Caco-2 (cell line): ENCODE measurements around the genes IL18RAP, TMEM182 and POU3F3.

DNA sequence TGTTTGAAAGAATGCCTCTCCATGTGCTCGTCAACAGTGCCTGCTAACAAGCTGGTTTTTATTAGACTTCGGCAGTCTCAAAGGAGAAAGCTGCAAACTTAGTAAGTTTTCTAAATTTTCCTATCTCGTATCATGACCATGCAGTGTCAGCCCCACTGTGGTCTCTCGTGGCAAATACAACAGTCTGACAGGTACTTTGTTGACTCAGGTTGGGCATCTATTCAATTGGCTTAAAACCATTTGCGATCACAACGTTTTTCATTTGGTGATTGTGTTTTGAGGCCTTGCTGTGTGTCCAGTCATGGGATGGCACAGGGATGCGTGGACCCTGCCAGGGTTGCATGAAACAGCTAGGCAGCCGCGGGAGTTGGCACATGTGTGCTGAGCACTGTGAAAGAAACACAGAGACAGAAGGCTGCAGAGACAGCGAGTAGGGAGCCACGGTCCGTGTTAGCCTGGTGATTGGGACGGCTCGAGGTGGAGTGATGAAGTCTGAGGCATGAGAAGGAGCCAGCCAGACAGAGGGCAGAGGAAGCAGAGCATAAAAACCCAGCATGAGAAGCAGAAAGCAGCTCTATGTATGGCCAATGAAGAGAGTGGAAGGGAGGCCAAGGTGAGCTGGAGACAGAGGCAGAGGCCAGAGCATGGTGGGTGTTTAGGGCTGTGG is 31.9 kb upstream of the IL1R1 start:
- PRO-cap = no peak
- RRBS = no CpG with 5 or more reads among the region's 14 CpGs

DNA sequence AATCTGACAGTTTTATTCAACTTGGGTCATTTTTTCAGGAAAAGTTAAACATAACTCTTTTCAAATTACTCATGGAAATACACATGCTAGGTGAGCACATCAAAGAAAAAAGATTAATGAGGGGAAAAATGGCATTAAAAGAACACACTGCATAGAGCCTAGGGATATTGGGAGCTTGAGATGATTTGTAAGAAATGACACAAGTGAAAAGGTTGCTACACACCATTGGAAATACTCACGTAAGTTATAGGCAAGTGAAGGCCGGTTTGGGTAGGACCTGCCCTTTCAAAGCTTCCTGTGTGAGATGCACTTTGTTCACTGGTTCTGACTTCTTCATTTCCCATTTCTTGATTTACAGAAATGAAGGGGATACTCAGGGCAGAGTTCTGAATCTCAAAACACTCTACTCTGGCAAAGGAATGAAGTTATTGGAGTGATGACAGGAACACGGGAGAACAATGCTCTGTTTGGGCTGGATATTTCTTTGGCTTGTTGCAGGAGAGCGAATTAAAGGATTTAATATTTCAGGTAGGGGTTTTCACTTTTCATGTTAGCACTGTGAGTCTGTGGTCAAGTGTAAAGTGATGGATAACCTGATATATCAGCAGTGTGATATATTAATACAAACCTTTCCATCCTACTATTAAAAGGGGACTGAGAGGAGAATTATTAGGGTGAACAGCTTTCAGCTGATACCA is at the start of gene IL18RAP:
TSS of gene IL18RAP (plus strand) at position 341 of the 698 bp plus-strand sequence.
- PRO-cap = no peak
- RRBS = no CpG with 5 or more reads among the region's 4 CpGs

- PRO-cap = no peak
- RRBS = no CpG with 5 or more reads among the region's 2 CpGs
Measured at GRCh38 chr2:102664390-102664853, 45.1 kb downstream of the SLC9A2 start.

DNA sequence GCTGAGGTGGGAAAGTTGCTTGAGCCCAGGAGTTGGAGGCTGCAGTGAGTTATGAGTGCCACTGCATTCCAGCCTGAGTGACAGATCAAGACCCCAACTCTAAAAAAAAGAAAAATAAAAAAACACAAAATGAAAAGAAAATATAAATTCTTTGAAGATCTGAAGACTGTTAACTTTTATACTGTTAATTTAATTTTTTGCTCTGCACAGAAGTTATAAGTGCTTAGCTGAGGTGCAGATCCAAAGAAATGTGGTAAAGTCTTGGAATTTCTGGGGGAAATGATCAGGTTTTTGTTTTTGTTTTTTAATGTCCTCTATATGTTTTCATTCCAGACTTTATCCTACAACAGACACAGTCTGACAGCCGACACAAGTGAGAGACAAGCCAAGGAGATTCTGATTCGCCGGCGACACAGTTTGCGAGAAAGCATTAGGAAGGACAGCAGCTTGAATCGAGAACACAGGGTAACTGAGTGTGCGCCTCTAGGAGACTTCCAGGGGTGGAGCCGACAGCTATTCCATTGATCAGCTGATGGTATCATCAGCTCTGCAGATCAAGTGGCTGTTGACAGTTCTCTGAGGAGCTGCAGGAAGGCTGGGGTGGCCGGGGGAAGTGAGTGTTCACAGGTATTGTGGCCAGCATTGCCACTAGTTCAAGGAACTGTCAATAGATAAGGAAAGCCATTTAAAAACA is 32.3 kb downstream of the MFSD9 start:
- PRO-cap = no peak
- RRBS = 85% methylated on average over 1 of the region's 9 CpGs

GRCh38 chr2:102761558-102762150 is at the start of gene TMEM182:
Gene TMEM182, plus strand, starts transcription at chr2:102762031.
- PRO-cap = no peak
- RRBS = no CpG with 5 or more reads among the region's 7 CpGs

- PRO-cap = no peak
- RRBS = no CpG with 5 or more reads among the region's 2 CpGs
Measured at GRCh38 chr2:102762151-102762435, 262 bp downstream of the TMEM182 start.

GRCh38 chr2:104656537-104657154 is 197.3 kb upstream of the POU3F3 start:
- PRO-cap = no peak
- RRBS = no CpG with 5 or more reads among the region's 20 CpGs

GRCh38 chr2:104704845-104705044 is 149.2 kb upstream of the POU3F3 start:
- PRO-cap = no peak
- RRBS = no CpG with 5 or more reads among the region's 7 CpGs

DNA sequence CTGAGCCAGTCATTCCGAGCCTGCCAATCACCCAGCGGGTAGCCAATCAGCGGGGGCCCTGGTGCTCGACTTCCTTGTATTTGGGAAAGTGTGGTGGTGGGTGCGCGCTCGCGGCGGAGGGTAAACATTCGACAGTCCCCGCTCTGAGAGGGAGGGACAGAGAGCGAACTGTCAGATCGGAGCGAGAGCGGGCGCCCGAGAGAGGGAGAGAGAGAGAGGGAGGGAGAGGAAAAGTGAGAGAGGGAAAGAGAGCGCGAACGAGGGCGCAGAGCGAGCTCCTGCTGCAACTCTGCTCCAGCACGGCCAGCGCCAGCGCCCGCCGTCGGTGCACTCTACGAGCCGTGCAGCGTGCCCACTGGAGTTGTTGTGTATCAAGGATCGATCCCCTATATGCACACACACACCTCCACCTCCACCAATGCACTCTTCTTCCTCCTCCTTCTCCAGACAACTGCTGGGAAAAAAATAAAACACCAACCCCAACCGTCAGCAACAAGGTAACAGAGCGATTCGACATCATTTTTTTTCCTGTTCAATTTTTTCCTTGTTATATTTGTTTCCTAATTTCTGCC is at the start of gene POU3F3:
TSS of gene POU3F3 (plus strand) at position 127 of the 572 bp plus-strand sequence.
- PRO-cap = no peak
- RRBS = no CpG with 5 or more reads among the region's 35 CpGs

DNA sequence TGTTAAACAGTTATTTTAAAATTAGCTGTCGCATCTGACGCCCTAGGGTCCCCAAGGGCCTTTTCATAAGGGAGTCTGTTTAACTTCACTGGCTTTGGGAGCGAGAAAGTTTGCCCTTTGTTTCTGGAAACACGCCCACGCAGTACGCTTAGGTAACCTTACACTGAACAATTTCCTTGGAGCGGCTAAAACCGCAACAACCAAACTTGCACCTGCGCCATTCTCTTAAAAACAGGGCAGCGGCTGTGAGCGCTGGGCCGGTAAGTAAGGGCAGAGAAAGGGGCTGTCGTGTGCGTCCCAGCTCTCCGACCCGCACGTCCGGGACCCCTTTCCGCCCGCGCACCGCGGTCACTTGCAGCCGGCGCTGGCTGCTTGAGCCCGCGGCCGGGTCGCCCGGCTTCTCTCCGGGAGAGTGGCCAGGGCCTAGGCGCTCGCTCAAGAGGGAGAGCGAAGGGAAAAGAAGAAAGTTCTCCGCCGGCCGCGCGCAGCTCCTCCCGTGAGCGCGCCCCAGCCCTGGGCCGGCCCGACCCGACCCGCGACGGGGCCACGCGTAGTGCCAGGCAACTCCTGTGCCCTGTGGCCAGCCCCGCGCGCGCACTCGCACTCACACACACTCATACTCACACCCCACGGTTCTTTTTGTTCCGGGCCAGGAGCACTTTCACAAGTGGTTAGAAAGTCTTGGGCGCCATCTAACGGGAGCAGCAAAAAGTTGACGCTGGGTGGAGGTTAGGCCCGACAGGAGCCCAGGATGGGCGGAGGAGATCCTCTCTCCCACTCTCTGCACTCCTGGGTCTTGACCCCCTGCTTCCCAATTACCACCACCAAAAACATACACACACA is 19.2 kb downstream of the POU3F3 start:
- PRO-cap = no peak
- RRBS = 6% methylated on average over 28 of the region's 62 CpGs

- PRO-cap = no peak
- RRBS = no CpG with 5 or more reads among the region's 9 CpGs
Measured at GRCh38 chr2:104897864-104898500, 44.1 kb downstream of the POU3F3 start.

GRCh38 chr2:105144261-105144782 is 97.2 kb upstream of the GPR45 start:
- PRO-cap = no peak
- RRBS = 27% methylated on average over 16 of the region's 45 CpGs

DNA sequence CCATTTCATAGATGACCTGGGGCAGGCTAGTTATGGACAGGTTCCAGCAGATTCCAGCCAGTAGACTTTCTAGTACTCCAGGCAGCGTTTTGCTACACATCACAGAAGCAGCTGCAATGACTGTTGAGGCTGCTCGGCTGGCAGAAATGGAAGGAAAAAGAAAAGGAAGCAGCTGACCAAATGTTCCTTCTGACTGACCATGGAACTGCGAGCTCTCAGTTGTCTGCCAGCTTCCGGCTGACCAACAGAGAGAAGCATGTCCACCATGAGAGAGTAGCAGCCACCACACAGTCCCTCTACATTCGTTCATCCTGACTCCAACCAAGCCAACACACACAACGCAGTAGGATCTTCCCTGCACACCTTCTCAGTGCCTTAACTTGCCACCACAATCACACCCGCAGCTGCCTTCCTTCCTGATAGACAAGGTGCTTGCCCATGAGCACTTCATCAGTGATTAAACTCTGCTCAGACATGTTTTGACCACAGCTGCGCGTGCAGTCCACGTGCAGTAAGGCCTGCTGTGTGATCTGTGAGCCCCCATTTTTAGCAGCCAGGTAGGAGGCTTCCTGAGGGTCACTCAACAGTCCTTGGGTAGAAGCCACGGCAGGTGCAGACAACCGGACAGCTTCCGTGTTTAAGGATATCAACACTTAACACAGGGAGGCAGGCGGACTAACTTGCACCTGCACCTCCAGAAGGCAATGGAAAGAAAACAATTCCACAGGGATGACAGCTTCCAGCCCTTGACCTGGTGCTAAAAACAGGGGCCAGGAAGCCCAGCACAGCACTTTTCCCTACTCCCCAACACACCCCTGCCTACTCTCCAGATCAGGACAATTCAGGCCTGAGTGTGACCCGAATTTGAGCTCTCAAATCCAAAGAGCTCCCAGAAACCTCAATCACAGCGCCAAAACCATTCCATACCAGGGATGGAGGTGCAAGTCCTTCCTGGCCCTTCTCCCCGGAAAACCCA is 983 bp downstream of the TGFBRAP1 start:
- PRO-cap = no peak
- RRBS = no CpG with 5 or more reads among the region's 17 CpGs

- PRO-cap = bidirectional peak, plus-strand start at chr2:105398455, minus-strand start at chr2:105398454; bidirectional peak, plus-strand start at chr2:105398542, minus-strand start at chr2:105398537
- RRBS = 1% methylated on average over 13 of the region's 28 CpGs
Measured at GRCh38 chr2:105398218-105398694, 595 bp downstream of the FHL2 start.

DNA sequence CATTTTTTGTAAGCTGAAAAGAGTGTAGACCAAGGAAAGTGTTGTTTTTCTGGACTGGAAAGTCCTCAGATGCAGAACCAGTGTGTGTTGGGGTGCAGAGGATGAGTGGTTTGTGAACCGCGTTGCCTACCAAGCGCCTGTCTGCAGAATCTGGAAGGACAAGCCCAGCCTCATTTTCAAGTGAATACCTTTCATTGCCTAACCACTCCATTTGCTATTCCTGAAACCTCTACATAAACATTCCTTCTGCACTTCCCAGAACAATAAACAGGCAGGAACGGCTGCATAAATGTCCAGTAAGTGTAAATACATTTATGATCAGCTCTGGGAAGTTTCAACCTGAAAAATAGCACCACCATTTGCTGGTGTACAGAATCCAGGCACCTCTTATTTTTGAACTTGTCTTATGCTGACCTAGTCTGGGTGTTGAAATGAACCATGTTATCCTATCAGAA is 45.4 kb upstream of the FHL2 start:
- PRO-cap = no peak
- RRBS = no CpG with 5 or more reads among the region's 4 CpGs

GRCh38 chr2:105448901-105449522 is 50.2 kb upstream of the FHL2 start:
- PRO-cap = no peak
- RRBS = no CpG with 5 or more reads among the region's 6 CpGs

DNA sequence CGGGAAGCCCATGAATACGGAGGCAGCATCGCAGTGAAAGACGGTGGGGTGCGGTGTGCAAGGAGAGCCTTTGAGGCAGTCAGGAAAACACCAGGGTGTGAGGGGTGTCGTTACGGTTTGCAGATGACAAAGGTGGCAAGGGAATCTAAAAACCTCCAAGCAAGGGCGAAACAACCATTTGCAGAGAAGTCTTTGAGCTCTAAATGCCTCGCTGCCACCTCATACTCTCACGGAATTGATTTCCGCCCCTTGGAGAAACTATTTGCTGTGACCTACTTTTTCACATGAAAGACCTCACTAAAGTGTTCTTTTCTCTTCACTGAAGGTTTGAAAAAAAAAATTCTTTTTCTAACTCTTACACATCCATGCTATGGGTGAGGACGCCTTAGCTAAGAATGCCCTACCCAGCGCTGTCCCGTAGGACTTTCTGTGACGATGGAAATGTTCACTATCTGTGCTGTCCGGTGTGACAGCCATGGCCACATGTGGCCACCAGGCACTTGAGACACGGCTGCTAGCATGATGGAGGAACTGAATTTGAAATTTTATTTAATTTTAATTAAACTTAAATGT is 169.4 kb upstream of the FHL2 start:
- PRO-cap = no peak
- RRBS = no CpG with 5 or more reads among the region's 17 CpGs

DNA sequence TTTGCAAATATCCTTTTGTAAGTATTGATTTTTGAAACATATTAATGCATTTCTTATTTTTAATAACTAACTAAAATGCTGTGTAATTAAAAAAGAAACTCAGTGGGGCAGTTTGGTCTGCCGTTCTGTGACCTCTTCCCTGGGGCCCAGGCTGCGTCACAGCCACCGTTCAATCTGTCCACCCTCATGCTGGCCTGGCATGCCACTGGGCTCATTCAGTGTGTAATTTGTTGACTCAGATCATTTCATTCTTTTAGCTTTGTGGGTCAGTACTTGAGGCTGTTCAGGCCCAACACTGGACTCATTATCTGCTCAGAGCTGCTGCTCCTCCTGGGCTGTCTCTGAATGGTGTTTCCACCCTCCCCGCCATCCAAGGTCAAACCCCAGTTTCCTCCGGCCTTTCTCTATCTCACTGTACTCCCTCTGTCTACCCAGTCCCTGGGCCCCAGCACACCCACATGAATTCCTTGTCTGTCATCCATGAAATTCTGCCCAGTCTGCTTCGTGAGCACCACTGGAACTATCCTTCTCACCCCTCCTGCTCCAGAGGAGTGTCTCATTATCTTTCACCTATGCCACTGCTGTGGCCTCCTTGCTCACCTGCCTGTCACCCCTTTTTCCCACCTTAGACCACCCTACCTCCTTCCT is 152.4 kb upstream of the NCK2 start:
- PRO-cap = no peak
- RRBS = no CpG with 5 or more reads among the region's 6 CpGs

GRCh38 chr2:105738586-105739171 is 6.0 kb upstream of the NCK2 start:
- PRO-cap = no peak
- RRBS = no CpG with 5 or more reads among the region's 7 CpGs

GRCh38 chr2:105745200-105745966 is 671 bp downstream of the NCK2 start:
- PRO-cap = bidirectional peak, plus-strand start at chr2:105745404, minus-strand start at chr2:105745341
- RRBS = 3% methylated on average over 50 of the region's 70 CpGs